ENCODE measurements around a stretch of chr2.

DNA sequence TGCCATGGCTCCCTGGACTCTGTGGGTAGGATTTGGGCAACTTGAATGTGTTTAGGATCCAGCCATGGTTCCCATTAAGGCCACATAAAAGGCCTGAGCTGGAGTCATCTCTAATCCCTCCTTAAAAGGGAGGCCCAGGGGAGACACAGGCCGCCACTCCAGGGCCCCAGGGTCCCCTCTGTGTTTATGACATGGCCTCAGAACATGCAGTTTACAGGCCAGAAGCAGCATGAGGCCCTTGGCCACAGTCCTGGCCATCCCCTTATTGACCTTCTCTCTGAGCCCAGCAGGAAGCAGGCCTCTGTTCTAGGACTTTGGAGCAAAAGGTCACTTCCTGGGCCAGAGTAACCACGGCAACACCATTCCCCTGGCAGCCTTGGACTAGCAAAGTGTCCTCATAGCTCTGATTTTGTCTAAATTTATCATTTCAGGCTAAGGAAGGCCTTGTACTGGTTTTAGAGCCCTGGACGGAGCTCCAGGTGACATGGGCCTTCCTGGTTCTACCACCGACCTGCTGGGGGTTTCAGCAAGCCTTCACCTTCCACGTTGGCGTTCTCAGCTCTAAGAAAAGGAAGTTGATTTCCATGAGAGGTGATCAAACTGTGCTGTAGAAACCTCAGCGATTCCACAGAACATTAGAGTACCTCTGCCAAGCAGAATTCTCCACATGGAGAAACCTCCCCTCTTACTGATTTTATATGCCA is 53.8 kb downstream of the HS1BP3 start:
- PRO-cap: unidirectional peak, plus-strand start at position 425 of the sequence

GRCh38 chr2:20598956-20599563 is 51.8 kb downstream of the HS1BP3 start:
- PRO-cap: no peak

DNA sequence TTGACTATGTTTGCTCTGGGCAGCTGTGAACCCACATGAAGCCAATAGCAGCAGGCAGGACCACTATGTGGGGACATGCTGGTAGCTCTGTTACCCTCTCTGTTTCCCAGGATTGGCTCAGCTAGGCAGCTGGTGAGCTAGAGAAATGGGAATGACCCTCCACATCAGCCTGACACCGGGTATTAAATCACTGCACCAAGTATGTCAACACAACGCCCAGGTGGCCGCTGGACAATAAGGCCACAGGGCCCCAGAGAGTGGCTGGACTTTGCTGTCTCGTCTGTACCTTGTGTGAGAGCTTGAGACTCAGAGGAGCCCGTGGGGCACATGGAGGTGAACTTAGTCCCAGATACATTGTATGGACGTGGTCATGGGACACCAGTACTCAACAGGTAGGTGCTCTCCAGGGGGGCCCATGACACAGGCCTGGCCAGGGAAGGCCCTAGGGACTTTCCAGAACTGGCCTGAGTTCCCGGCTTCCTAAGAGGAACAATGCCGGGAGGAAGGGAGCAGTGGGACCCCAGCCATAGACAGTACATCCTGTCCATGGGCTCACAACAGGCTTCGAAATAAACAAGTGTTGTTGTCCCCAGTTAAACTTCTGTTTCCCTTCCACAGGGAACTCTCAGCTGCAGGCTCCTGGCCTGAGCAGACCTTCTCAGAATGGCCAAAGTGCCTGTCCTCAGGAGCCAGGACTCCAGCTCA is 35.2 kb downstream of the HS1BP3 start:
- PRO-cap: no peak

DNA sequence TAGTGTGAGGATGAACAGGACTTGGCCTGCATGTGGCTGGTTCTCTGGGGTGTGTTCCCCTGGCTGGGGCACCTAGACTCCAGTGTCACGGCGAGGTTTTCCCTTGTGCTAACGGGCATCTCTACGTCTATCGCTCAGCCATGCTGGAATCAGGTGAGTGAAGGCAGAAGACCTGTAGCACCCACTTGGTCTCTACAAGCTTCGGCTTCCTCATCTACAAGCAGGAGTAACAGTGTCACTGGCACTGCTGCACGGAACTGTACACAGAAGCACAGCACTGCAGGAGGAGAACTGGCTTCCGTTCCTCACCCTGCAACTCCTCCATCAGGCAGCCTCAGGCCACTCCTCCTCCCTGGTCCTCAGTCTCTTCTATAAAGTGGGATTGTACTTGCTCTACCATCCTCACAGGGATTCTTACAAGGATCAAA is 30.6 kb downstream of the HS1BP3 start:
- PRO-cap: no peak

DNA sequence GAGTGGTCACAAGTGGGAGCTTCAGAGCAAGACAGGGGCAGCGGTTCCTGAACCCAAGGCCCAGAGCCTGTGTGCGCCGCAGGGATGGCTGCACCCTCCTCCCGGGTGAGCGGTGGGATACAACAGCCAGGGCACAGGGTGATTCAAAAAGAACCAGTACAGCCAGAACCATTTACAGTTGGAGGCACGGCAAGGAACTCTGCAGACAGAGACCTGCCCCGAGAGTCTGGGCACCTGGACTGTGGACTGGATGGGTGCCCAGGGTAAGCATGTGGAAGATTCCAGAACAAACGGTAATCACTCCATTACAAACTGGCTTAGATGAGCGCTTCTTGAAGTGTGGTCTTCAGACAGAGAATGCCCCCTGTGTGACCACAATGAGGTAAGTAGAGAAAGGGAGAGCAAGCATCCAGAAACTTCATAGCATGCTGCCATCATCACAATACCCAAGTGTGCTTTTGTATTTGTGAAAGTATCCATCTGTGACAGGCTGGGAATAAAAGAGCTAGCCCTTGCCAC is 11.9 kb downstream of the HS1BP3 start:
- PRO-cap: no peak

GRCh38 chr2:20666589-20667084 is 307 bp upstream of the GDF7 start:
- PRO-cap: bidirectional peak, plus-strand start at chr2:20667186, minus-strand start at chr2:20666721

GRCh38 chr2:20676681-20677594 is 10.0 kb downstream of the GDF7 start:
- PRO-cap: no peak

GRCh38 chr2:20796465-20796918 is 26.4 kb downstream of the LDAH start:
- PRO-cap: no peak

DNA sequence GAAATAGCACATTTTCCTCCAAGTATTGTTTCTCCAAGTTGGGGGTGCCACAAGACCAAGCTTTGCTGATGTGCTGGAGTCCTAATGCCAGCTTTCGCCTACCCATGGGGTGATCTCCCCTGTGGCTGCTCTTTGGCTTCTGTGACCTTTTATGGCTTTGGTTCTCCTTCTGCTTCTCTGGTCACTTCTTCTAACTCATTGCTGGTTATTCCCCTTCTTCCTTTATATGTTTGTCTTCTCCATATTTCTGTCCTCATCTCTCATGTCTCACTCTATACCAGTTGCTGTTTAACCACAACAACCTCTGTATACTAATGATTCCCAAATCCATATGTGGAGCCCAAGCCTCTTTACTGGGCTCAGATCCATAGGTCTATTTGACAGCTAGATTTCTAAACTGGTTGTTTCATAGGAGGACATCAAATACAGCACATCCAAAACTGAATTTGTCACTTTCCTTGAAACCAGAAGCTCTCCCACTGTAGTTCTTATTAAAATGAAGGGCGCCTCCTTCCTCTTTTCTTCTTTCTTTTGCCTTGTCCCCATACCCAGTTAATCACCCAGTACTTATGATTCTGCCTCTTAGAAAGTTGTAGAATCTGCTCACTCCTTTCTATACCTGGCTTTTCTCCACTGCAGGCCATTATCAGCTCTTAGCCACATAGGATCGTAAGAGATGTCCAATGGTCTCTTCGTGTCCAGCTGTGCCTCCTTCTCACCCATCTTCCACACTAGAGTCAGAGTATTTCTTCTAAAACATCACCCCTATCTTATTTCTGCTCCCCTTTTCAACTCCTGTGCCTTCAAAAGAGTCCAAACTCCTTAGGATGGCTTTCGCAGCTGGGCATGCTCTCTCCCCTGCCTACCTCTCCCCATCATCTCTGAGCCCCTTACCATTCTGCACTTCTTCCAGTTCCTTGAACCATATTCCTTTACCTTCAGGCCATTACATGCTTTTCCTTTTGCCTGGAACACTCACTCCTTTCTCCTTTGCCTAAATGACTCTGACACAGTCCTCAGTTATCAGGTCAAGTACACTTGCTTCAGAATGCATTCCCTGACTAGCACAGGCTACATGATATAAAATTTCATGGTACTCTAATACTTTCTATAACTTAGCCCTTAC is 22.8 kb downstream of the APOB start:
- PRO-cap: no peak

- PRO-cap: no peak
Observed at GRCh38 chr2:21066931-21067503, 23.1 kb upstream of the APOB start.

- PRO-cap: no peak
Observed at GRCh38 chr2:22290251-22290494, 1094.8 kb upstream of the KLHL29 start.

DNA sequence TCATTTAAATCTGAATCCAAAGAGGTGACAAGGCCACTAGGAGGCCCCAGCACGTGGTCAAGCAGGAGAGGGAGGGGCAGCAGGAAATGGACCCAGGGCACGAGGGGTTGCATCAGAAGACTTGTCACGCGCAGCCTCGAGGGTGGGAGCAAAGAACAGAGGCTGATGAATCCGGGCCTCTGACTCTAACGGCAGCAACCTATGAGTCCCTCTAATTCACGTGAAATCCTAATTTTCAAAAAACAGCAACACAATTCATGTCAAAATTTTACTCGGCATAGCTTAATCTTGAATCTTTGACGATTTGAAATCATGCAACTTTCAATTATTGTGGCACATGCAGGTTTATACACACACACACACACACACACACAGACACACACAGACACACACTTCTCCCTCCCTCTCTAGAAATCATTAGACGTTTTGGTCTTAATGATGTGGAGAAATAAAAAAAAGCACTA is 24.1 kb upstream of the KLHL29 start:
- PRO-cap: no peak

DNA sequence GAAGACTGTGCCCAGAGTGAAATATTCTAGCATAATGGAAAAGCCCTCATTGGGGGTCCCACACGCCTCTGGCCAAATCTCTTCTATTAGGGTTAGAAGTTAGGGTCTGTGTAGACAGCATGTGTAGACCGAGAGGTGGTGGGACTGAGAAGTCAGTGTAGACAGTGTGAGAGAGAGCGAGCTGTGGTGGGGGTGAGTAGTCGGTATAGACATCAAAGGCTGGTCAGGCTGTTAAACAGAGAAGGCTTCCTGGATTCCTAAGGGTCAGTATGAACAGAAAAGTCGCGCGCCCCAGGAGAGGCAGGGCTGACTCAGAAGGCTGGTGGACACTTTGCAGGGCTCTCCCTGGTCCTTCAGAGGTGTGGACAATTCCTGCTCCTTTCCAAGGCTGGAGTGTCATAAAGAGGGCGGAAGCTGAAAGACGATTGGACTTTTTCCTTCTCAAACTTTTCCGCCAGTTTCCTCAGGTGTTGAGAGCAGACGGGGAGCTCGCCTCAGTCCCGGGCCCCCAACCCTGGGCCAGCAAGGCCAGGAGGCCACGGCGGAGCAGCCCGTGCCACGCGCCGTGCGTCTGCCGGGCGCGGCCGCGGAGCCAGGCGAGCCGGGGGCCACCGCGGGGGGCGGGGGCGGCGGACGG is 541 bp upstream of the KLHL29 start:
- PRO-cap: unidirectional peak, plus-strand start at position 473 of the sequence

GRCh38 chr2:23499652-23500374 is 114.8 kb downstream of the KLHL29 start:
- PRO-cap: no peak

DNA sequence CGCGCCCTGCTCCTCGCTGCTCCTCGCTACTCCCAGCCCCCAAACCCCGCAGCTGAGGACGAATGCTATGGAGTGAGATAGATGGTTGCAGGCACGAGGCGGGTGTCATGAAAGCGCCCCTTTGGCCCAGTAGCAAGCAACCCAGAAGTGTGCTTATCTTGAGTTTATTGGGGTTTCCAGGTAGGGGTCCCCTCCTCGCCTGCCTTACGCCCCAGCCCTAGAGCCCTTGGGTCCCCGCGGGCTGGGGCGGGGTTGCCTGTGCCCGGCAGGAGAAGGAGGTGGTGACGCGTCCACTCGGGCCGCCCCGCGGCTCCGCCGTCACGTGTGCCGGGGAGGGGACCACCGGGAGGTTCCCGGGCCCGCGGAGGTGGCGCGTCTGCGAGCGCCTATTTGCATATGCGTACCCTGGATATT is 263.8 kb downstream of the ATAD2B start:
- PRO-cap: no peak

- PRO-cap: no peak
Observed at GRCh38 chr2:23771484-23772178, 155.3 kb downstream of the ATAD2B start.

- PRO-cap: no peak
Observed at GRCh38 chr2:23839884-23840212, 87.1 kb downstream of the ATAD2B start.

DNA sequence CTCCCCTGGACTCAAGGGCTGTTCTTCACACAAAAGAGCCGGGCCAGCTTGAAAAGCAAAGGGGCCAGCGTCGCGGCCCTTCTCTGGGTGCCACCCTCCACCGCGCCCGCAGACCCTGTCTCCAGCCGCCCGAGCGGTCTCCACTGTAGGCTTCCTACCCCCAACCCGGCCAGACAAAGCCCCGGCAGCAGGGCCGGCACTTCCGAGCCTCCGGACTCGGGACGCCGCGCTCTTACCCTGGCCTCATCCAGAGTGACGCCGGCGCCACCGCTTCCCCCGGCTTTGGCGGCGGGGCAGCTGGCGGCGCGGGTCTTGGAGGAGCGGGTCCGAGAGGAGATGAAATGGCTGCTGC is 628 bp downstream of the ATAD2B start:
- PRO-cap: no peak

DNA sequence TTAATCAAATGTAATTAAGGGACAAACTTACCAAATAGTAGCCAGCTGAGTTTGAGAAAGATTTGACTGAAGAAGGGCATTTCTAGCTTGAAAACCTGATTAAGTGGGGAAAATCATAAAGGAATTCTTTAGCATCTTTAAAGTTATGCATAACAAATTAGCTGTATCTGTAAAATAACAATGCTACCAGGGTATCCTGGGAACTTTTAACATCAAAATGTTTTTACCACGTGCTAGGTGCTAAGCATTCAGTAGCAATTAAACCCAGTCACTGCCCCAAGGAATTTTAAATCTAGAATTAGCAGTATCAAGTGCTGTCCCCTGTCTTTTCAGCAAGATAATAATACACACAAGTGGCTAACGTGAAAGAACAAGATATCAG is 56.6 kb downstream of the ITSN2 start:
- PRO-cap: no peak

DNA sequence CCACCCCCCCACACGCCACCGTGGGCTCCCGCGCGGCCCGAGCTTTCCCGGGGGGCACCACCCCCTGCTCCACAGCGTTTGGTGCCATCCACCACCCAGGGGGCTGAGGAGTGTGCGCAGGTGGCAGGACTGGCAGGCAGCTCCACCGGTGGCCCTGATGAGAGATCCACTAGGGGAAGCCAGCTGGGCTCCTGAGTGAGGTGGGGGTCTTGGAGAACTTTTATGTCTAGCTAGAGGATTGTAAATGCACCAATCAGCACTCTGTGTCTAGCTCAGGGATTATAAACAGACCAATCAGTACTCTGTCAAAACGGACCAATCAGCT is 42.9 kb upstream of the ITSN2 start:
- PRO-cap: no peak

Measured in trachea (tissue), 1 donor.